Islet of Langerhans (tissue), 1 donor: ENCODE data around the genes PSMD11 and CCL2.

DNA sequence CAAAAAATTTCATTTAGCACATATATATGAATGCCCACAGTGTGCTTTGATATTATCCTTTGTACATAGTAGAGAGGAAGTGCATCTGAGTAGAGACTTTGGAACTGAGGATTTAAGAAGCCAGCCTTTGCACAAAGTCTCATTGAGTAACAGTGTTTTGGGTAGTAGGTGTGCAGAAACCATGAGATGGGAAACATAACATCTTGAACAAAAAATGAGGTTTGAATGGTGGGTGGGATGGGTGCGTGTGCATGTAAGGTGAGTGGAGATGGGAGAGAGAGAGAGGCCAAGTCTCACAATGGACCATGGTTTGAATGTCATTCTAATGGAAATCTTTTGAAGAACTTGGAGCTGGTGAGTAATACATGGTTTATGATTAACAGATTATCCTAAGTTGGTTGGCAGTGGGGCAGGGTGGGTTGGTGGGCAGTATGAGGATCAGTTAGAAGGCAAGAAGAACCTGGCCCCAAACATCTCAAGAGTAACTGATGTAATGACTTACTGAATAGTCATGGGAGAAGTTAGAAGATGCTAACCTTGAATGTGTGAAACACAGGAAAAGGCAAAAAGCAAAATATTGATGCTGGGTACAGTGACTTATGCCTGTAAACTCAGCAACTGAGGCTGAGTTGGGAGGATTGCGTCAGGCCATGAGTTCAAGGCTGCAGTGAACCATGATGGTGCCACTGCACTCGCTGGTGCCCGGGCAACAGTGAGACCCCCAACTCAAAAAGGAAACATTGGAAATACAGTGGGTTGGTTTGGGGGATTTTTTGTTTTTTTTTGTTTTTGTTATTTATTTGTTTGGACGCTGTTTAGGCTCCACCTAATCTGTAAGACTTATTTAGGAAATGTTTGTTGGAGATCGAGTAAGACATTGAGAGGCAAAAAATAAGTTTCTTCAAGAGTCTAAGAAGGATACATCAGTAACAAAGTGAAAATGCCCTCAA lies 32.7 kb downstream of the ZNF207 start:
- RRBS: no CpG with 5 or more reads among the region's 6 CpGs

GRCh38 chr17:32443932-32444875 lies at the start of gene PSMD11:
TSS of gene PSMD11 (plus strand) at chr17:32444510.
- RRBS: 4% methylated on average over 52 of the region's 87 CpGs

GRCh38 chr17:32445775-32446675 lies 1.7 kb downstream of the PSMD11 start:
- RRBS: no CpG with 5 or more reads among the region's 7 CpGs

DNA sequence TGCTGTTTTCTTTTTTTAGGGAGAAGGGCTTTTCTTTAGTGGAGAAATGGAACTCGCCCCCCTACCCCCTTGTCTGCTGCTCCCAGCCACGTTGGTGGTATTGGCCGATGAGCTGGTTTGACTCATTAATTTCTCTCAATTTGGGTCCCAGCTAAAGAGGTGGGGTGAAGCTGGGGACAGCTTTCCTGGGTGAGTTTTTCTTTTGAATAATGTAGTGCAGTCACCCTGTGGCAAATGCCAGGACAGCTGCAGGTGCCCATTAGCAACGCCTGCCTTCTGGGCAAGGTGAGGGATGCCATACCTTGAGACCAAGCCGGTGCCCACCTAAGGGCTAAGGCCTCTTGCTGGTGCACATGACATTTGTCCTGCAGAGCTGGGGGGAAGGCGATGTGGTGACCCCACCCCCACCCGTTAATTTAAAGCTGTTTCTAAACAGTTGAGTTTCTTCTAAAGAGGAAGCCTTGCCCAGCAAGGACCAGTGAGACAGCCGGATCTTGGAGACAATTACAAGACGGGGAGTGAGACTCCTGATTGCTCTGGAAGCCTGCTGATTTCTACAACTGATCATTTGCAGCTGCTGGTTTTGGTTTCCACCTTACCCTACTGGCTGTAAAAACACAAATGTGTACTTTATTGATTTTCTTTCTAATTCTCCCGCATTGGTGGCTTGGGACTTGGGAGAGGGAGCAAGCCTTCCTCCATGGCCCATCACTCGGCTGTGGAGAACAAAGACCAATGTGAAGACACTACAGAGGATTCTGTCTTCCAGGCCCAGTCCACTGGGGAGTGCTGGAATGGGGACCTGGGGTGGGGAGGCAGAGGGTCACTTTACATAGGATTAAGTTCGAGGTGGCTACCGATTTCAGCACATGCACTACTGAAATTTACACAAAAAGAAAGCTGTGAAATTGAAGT lies 2.6 kb downstream of the CDK5R1 start:
- RRBS: no CpG with 5 or more reads among the region's 13 CpGs

- RRBS: 47% methylated on average over 4 of the region's 32 CpGs
These were observed 8.6 kb downstream of the CDK5R1 start for GRCh38 chr17:32495219-32495961.

DNA sequence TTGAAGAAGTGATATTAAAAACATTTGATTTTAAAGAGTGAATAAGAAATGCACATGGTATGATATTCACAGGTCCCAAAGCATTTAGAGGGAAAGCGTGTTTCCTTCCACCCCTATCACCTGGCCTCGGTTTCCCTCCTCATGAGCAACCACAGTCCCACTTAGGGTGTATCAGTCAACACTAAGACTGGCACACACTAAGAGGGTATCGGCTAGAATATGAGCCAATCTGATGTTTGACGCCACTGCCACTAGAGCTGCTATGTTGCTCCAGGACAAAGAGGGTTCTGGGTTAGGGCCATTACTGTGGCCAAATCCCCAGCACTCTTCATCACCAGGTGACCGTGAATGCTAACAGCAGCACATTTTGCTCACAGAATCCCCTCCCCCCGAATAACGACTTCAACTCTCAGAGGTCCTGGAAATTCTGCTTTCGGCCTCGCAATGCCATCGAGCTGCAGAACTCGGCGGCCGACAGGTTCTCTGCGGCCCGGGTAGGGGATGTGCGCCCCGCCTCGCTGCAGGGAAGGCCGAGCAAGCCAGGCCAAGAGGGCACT lies 31.7 kb downstream of the CDK5R1 start:
- RRBS: no CpG with 5 or more reads among the region's 19 CpGs

DNA sequence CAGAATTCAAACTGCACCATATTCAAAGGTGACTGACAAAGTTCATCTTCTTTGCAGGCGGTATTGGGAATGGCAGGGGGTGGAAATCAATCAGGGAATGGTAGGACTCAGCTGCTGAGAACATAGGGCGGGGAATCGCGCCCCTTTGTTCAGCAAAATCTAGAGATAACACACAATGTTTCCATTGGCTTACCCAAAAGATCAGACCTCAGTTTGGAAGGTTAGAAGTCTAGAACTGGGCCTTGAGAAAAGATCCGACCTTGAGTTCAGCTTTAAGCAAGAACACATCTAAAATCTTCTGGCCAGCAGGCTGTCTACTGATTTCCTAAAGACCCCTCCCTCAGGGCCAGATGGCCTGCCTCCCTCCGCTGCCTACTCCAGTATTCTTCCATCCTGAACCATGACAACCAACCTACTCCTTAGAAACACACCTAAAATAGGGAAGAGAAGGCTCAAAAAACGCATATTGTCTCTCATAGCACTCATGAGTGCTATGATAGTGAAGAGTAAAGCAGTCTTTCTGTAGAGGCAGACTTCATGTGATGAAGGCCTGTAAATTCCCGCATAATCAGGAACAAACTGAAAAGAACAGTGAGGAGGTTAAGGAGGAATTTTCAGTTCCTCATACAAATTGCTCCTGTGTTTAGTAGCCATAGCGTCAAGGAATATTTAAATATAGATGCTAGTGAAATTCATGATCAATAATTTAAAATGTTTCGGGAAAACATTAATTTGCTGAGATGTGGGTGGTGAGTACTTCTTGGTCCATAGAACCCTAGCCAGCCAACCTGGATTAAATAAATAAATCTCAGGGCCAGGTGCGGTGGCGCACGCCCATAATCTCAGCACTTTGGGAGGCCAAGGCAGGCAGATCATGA lies 34.3 kb downstream of the CDK5R1 start:
- RRBS: no CpG with 5 or more reads among the region's 13 CpGs

DNA sequence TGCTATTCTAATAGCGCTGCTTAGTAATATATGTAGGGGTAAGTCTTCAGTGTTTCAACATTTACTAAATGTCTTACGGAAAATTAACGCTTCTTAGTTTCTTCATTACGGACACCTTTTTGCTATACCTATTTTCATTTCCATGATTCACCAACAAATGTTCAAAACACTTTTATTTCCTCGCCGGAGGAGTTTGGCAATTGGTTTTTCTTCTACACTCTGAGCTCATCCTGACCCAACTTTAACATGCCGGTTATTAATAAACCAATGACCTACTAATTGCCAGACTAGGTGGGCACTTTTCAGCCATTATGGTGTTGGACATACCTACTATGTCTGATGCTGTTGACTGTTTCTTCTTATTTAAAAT lies 182.9 kb downstream of the MYO1D start:
- RRBS: no CpG with 5 or more reads among the region's 7 CpGs

DNA sequence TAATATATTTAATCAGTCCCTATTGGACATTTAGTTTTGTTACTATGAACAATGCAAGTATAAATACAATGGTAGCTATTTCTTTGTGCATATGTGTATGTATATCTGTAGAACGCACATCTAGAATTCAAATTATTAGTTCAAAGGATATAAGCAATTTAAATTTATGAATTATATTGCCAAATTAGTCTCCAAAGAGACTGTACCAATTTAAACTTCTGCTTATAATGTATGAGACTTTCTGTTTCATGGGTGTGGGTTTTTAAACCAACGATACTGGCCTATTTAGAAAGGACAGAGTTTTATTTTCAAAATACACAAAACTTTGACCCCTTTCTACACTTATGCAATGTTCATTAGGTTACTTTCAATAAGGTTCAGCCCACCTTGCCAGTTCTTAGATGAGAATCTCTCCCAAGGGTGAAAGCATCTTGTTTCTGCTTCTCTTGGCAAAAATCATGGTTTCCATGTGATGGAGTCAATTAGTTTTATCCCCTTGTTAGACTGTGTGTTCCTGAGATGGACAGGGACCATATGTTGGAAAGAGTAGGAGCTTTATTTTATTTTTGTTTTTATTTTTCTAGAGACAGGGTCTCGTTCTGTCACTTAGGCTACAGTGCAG lies 84.7 kb downstream of the MYO1D start:
- RRBS: no CpG with 5 or more reads among the region's 3 CpGs

- RRBS: no CpG with 5 or more reads among the region's 3 CpGs
These were observed 86.2 kb upstream of the CCL2 start for GRCh38 chr17:34169004-34169250.

DNA sequence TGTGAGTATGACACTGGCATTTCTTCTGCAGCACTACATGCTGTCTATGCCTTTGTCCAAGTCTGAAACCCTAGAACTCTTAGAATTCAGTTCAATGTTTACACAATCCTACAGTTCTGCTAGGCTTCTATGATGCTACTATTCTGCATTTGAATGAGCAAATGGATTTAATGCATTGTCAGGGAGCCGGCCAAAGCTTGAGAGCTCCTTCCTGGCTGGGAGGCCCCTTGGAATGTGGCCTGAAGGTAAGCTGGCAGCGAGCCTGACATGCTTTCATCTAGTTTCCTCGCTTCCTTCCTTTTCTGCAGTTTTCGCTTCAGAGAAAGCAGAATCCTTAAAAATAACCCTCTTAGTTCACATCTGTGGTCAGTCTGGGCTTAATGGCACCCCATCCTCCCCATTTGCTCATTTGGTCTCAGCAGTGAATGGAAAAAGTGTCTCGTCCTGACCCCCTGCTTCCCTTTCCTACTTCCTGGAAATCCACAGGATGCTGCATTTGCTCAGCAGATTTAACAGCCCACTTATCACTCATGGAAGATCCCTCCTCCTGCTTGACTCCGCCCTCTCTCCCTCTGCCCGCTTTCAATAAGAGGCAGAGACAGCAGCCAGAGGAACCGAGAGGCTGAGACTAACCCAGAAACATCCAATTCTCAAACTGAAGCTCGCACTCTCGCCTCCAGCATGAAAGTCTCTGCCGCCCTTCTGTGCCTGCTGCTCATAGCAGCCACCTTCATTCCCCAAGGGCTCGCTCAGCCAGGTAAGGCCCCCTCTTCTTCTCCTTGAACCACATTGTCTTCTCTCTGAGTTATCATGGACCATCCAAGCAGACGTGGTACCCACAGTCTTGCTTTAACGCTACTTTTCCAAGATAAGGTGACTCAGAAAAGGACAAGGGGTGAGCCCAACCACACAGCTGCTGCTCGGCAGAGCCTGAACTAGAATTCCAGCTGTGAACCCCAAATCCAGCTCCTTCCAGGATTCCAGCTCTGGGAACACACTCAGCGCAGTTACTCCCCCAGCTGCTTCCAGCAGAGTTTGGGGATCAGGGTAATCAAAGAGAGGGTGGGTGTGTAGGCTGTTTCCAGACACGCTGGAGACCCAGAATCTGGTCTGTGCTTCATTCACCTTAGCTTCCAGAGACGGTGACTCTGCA lies at the start of gene CCL2:
CCL2 (plus strand) TSS at position 617 of the 1,153 bp plus-strand sequence.
- RRBS: no CpG with 5 or more reads among the region's 18 CpGs

DNA sequence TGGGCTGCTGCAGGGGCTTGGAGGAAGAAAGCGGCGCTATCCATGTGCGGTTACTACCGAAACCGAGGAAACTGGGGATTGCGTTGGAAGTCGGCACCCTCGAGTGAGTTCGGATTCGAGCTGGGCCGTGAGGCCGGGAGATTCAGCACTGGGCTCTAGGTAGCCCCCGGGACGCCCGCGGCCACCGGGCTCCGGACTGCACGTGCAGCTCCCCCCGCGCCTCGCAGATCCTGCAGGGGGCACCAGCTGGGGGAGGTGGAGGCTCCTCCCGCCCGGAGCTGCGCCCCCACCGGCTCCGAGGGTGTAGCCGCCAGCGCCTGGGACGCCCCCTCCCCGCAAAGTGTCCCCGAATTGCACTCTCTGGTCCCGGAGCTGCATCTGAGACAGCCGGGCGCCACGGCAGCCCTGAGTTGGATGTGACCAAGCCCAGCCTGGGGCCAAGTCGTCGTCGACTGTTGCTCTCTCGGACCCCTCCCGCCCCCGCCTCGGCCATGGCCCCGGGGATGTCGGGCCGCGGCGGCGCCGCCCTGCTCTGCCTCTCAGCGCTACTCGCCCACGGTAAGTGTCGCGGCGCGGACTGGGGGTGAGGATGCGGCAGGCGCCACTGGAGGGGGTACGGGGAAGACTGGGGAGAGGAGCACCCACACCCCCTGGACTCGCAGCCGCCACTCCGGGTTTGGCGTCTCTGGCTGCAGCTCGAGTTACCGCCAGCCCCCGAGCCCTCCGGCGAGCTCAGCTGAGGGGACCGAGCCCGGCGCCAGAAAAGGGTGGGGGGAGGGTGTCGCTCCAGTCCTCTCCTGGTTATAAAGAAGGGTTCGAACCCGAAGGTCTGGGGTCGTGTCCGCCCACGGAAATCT lies 1.4 kb downstream of the TMEM132E start:
- RRBS: 6% methylated on average over 34 of the region's 78 CpGs

GRCh38 chr17:34981076-34981435 lies 744 bp downstream of the LIG3 start:
- RRBS: no CpG with 5 or more reads among the region's 16 CpGs

DNA sequence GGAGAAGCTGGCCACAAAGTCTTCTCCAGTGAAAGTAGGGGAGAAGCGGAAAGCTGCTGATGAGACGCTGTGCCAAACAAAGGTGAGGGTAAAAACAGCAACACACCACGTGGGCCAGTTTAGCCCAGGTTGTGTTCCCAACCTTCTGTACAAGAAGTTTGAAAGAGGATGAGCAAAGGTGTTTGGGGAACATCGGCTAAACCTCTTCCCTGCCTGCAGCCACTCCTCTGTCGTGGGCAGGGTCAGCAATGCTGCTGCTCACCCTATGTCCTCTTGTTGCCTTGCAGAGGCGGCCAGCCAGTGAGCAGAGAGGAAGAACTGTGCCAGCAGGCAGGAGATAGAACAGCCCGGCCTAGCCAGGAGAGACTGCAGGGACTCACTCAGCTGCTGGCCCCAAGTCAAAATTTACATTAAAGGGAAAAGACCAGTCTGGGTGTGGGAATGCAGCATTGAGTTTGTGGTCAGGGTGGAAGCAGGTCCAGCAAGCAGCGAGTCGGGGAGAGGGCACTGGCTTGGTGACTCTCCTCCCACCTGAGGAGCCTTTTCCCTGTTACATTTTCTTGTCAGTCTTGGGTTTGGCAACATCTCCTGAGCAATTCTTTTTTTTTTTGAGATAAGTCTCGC lies 22.5 kb downstream of the LIG3 start:
- RRBS: no CpG with 5 or more reads among the region's 10 CpGs

GRCh38 chr17:35011150-35012207 lies 31.2 kb downstream of the LIG3 start:
- RRBS: no CpG with 5 or more reads among the region's 10 CpGs

- RRBS: no CpG with 5 or more reads among the region's 7 CpGs
These were observed 37.2 kb downstream of the RFFL start for GRCh38 chr17:35026188-35026840.

- RRBS: no CpG with 5 or more reads among the region's 7 CpGs
These were observed 7.6 kb downstream of the RFFL start for GRCh38 chr17:35055755-35056491.

GRCh38 chr17:35161200-35161845 lies 13.7 kb downstream of the UNC45B start:
- RRBS: no CpG with 5 or more reads among the region's 5 CpGs

DNA sequence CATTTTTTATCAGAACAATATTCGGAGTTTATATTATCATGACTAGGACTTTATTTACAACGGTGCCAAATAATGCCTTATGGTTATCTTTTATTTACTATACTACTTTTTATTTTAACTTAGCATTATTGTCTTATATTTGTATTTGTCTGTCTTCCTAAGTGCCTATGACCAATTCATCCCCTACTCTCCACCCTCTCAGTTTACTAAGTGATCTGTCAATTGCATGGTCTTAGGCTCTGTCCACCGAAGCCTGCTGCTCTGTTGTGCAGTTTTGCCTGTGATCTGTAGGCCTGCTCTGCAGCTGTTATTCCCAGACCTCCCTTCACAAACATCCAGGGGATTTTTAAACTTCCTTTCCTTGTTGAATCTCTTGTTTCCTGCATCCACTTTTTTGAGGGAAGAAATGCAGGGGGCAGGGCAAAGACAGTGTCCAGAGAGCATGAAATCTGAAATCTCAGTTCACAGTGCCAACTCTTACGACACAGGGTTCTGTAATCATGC lies 11.2 kb downstream of the SLFN5 start:
- RRBS: no CpG with 5 or more reads among the region's 4 CpGs

DNA sequence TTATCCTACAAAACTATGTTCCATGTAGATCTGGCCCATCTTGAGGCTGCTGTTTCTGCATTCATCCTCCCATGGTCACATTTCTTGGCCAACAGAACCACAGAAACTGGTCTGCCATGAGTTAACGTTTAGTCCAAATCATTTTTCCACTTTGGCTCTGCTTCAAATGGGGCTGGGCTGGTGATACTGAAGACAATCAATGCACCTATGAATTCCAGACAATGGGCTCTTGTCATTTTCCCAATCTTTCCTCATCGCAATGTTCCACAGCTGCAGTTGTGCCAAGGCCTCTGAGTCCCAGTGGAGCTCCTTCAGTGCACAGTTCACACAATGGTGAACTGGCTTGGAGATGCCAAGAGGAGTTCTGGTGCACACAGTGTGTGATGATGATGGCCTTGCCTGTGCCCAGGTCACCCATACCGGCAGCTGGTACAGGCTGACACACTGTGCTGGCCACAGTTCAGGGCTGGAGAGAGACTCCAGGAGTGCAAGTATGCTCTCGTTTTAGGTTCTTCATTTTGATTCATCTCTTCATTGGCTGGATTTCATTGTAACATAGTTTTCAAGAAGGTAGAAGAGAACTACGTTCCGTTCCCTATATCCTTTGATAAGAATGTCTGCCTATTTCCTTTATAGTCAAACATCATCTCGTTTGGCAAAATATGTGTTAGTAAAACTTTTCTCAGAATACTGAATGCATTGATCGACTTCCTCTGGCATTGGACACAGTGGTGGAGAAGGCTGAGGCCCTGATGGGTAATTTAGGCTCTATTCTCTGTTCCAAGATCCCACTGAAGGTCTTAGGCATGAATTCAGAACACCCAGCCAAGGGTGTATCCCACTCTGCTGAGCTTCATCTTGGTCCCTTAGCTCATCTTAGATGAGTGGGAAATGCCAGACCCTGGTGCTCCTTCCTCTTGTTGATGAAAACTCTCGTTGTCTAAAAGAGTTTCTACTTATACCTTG lies 22.3 kb downstream of the SLFN12 start:
- RRBS: no CpG with 5 or more reads among the region's 9 CpGs